SK-N-DZ (cell line): ENCODE measurements around a stretch of chr2.

GRCh38 chr2:119490665-119491325 is 33.5 kb downstream of the SCTR start:
RAMPAGE:
- cytosol, long total RNA = no peak
- nucleus, long total RNA = no peak

GRCh38 chr2:119756695-119757330 is 2.9 kb upstream of the PTPN4 start:
RAMPAGE:
- cytosol, long total RNA = no peak
- nucleus, long total RNA = no peak

DNA sequence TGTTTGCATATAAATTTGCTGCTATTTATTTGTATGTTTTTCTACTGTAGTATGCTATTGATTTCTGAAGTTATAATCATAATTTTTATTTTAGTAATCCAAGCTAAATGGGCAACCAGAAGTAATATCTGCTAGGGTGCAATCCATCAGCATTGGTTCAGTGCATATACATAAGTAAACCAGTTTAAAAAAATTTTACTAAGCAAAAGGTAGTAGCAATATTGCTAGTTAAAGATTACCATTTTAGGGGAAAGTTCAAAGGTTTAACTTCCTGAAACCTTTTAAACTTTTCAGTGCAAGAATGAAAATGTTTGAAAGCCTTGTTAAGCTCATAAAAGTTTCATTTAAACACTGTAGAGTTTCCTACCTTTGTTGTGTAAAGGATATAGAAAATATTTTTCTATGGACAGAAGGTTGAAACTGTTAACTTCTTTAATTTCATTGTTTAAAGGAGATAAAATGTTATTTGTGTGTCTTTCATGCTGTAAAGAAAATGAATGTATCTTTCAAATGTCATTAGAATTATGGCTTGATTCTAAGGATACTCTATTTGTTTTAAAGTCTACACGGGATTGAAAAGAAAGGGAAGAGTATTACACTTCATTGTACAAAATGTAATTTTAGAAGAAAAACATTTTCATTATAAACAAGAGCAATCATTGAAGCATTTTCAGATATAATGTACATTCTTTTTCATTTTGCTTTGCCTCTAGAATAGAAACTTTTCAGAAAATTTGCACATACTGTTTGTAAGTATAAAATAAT is 30.9 kb upstream of the EPB41L5 start:
RAMPAGE:
- cytosol, long total RNA = no peak
- nucleus, long total RNA = no peak

GRCh38 chr2:120014461-120015004 is 1.7 kb downstream of the EPB41L5 start:
RAMPAGE:
- cytosol, long total RNA = no peak
- nucleus, long total RNA = no peak

GRCh38 chr2:120344760-120345643 is 934 bp upstream of the INHBB start:
RAMPAGE:
- cytosol, long total RNA = no peak
- nucleus, long total RNA = no peak

DNA sequence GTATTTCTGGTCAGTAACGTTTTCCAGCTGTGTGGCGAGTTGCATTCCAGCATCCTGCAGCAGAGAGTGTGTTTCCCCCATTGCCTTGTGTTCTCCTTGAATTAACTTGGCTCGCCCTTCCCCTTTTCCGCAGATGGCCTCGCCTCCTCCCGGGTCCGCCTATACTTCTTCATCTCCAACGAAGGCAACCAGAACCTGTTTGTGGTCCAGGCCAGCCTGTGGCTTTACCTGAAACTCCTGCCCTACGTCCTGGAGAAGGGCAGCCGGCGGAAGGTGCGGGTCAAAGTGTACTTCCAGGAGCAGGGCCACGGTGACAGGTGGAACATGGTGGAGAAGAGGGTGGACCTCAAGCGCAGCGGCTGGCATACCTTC is 3.0 kb downstream of the INHBB start:
RAMPAGE:
- cytosol, long total RNA = no peak
- nucleus, long total RNA = no peak

DNA sequence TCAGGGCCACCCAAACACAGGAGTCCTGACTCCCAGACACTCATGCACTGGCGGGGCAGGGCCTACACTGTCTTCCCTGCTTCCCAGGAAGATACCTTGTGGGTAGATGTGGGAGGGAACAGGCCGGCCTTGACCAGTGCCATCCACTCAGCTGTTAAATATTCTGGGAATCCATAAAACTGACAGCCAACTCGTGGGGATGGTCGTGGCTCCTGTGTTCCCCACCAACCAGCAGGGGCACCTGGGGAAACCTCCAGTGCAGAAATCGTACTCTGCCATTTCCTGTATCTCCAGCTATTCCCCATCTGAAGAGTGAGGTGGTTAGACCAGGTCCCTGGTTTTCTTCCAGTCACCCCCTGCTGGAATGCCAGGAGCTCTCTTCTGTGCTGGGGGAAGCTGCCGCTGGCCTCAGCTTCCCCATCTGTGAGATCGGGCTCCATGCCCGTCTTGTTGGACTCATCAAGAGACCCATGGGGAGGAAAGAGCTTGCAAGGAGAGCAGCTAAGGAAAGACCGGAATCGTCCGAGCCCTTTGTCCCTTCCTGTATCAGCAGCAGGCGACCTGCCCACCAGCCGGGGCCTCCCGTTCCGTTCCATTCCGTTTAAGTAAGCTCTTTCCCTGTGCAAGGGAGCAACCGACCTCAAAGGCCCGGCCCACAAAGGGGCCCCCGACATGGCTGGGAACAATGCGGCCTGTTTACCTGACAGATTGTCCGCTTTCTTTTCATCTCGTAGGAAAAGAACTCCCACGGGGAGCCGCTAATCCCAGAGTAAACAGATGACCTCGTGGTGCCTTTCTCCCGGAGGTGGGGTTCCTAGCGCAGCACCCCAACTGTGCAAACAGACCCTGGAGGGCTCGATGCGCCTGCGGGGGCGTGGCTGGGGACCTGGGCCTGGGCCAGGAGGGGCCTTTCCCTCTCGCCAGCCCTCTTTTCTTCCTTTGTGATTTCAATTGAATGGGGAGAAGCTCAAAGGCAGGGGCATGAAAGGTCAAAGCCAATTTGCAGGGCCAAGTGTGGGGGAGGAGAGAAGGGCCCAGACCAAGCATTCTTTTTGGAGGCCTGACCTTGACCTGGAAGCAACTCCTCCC is 119.9 kb downstream of the INHBB start:
RAMPAGE:
- cytosol, long total RNA = no peak
- nucleus, long total RNA = no peak

GRCh38 chr2:120576777-120577309 is 158.8 kb upstream of the GLI2 start:
RAMPAGE:
- cytosol, long total RNA = no peak
- nucleus, long total RNA = no peak

RAMPAGE:
- cytosol, long total RNA = no peak
- nucleus, long total RNA = no peak
Observed at GRCh38 chr2:120586725-120588074, 148.5 kb upstream of the GLI2 start.

DNA sequence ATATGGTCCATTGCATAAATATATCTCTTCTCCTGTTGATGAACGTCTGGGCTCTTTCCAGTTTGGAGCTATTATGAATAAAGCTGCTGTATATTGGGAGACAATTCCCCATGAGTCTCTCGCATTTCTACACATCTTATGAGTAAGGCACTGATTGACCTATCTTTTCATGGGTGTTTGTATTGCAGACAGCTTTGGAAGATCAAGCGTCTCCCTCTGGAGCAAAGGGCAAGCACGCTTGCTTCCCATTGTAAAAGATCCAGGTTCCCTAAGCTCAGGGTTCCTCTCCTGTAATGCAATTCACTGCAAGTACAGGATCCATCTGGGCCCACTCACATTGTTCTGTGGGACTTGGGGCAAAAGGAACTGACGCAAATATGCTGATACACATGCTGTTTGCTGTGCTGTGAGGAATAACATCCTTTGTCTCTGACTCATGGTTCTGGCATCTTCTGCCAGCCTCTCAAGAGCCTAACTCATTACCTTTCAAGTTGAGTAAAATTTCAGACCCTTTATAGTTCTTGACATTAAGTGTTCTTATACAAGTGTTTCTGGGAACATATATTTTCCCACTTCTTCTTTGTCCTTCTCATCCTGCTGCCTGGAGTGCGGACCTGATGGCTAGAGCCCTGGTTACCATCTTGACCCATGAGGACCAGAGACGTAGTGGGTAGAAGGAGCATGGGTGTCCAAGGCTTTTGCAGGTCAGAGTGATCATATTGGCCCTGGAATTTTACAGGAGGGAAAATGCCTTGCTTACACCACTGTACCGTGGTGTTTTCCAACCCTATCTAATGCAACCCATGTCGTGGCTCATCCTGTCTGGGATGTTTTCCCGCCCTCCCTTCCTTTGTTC is 145.8 kb upstream of the GLI2 start:
RAMPAGE:
- cytosol, long total RNA = no peak
- nucleus, long total RNA = no peak

DNA sequence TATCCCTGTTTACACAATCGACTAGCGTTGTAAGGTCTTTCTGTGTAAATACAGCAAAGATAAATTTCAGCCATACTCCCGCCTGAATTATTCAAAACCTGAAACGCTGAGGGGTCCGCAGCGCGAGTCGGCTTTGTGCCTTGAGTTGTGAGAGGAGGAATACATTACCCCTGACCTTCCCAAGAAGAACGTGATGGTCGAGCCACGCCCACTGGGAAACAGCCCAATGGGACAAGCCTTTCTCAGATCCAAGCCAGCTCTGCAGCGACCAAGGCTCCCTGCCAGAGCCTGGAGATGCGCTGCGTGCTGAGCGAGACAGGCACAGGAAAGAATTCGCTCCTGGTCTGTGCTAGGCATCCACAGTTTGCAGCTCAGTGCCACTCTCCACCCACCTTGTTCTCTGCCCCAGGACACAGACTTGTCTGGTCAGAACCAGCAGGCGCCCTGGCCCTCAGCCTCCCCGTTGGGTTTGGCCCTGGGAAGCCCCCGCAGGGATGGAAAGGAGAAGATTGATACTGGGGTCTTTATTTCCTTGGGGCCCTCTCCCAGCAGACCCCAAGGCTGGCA is 74.1 kb upstream of the GLI2 start:
RAMPAGE:
- cytosol, long total RNA = no peak
- nucleus, long total RNA = no peak

DNA sequence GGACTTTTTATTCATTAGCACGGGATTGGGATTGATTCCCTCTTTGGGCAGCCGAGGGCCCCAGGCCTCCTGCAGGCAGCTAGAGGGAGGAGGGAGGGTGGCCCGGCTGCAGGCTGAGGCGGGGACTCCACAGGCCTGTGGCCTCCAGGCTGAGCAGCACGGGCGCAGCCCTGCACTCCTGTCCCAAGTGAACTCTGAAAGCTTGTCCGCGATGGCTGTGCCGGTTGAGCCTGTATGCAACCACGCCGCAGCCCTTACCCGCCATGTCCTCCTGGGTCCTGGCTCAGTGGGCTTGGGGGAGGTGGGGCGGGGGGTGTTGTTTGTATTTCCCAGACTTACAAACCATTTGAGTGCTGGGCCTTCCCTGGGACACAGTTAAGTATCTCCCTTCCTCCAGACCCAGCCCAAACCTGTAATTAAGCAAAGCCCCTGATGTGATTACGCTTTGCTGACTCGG is 5.1 kb downstream of the GLI2 start:
RAMPAGE:
- cytosol, long total RNA = no peak
- nucleus, long total RNA = no peak

DNA sequence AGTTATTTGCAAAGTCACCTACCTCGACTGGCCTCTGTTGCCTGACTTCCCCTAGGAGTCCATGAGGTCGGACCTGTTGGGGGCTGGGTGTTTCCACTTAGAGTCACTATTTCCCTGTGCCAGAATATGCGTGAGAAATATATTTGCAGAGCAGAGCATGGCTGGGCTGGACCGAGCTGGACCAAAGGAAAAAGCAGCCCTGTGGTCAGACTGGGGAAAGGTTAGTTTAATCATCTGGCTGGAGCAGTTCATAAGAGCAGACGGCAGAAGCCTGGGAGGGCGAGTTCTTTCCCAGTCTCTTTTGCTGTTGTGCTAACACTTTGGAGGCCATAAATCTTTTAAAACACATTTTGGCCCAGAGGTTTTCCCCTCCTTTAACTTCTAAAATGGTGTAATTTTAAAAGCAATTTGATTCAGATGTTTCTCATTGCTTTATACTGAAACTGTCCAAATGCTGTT is 66.5 kb downstream of the GLI2 start:
RAMPAGE:
- cytosol, long total RNA = no peak
- nucleus, long total RNA = no peak

DNA sequence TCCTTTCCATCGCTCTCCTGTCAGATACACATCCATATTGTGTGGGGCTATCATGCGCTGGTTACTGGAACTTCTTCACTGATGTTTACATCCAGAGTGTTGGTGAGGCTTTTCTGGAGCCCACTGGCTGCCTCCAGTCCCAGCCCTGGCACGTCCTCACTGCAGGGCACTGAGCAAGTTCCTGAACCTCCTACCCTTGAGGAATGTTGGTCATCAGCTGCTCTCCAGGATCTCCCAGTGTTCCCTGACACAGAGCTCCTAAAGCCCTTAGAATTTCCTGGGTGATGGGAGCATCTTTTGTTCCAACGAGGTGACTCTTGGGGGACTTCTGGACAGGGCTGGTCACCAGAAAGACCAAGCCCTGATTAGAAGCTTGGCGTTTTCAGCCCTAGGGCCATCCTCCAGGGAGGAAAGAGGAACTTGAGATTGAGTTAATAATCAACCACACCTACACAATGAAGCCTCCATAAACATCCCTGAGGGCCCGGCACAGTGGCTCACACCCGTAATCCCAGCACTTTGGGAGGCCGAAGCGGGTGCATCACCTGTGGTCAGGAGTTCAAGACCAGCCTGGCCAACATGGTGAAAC is 81.3 kb downstream of the TFCP2L1 start:
RAMPAGE:
- cytosol, long total RNA = no peak
- nucleus, long total RNA = no peak

GRCh38 chr2:121293428-121293823 is 8.4 kb upstream of the TFCP2L1 start:
RAMPAGE:
- cytosol, long total RNA = no peak
- nucleus, long total RNA = no peak

RAMPAGE:
- cytosol, long total RNA = no peak
- nucleus, long total RNA = no peak
Observed at GRCh38 chr2:121489987-121490495, 159.2 kb downstream of the CLASP1 start.

RAMPAGE:
- cytosol, long total RNA = no peak
- nucleus, long total RNA = no peak
Observed at GRCh38 chr2:122748356-122748995, 993.0 kb downstream of the TSN start.

DNA sequence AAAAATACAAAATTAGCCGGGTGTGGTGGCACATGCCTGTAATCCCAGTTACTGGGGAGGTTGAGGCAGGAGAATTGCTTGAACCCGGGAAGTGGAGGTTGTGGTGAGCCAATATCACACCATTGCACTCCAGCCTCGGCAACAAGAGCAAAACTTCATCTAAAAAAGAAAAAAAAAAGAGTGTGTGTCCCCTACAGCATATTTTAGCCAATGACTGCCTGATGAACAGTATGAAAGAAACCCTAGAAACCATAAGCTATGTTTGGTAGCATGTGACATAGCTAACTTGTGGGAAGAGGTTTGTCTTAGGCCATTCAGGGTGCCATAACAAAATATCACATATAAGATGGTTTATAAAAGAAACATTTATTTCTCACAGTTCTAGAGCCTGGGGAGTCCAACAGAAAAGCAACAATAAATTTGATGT is 891.4 kb upstream of the CNTNAP5 start:
RAMPAGE:
- cytosol, long total RNA = no peak
- nucleus, long total RNA = no peak

DNA sequence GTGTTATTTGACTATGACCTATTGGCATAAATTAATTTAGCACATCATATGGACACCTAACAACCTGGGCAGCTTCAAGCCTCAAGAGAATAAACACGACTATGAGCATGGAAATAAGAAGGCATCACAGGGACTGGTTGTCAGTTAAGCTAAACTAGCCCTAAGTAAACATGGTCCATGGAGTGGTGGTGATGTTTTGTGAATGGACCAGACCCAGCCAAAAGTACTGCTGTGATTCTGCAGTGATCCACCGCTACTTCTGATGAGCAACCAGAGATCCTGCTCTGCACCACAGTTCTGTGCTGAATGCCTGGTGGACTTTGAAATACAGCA is 960.7 kb upstream of the GYPC start:
RAMPAGE:
- cytosol, long total RNA = no peak
- nucleus, long total RNA = no peak

RAMPAGE:
- cytosol, long total RNA = no peak
- nucleus, long total RNA = no peak
Observed at GRCh38 chr2:126586306-126586814, 69.6 kb upstream of the GYPC start.